ENCODE results near the gene TRIL.

DNA sequence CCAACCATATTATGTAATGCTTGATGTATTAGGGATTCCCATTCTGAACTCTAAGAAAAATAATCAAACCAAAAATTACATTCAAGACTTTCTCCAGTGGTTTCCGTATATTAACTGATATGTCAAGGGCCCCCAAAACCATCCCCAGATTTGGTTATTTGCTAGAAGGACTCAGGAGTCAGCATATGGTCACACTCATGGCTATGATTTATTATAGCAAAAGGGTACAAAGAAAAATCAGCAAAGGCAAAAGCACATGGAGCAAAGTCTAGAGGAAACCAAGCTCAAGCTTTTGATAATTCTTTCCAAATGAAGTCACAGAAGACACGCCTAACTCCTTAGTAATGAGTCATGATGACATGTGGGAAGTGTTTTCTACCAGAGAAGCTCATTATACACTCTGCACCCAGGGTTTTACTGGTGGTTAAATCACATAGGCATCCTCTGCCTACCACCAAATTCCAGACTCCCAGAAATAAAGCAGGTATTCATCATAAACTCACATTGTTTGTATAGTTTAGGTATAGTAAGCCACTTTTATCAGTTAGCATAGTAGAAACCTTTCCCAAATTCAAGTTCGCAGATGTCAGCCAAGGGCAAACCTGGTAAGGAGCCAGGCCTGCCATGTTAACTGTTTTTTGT, 15.2 kb upstream of the HIBADH start:
- RRBS, result no CpG with 5 or more reads among the region's 3 CpGs

GRCh38 chr7:28005402-28005855, 175.2 kb downstream of the JAZF1 start:
- RRBS, result no CpG with 5 or more reads among the region's 5 CpGs

- RRBS, result no CpG with 5 or more reads among the region's 6 CpGs
Measured at GRCh38 chr7:28071536-28071974, 109.0 kb downstream of the JAZF1 start.

DNA sequence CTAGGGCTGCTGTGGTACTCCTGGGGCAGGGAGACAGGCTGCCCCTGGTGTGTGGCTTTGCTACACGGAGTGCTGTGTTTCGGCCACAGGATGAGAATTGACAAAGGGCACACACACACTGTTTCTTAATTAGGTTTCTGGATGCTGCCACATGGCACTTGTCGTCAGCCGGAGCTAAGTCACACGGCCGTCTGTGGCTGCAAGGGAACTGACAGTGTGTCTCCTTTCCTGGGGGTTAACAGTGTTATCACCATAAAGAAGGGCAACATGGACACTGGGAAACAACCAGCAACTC, 55.7 kb upstream of the CREB5 start:
- RRBS, result no CpG with 5 or more reads among the region's 6 CpGs

DNA sequence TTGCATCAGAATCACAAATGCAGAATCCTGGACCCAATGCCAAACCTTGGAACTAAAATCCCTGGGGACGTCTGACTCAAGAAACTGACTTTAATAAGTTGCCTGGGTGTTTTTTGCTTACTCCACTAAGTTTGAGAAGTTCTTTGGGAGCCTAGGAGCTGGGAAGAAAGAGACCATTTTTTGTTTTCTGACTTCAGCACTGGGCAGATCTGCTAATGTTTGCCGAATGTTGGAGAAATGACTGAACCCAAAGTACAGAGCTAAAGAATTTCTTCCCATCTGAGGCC, 6.5 kb upstream of the CREB5 start:
- RRBS, result no CpG with 5 or more reads among the region's 2 CpGs

GRCh38 chr7:28409607-28410809, 2.3 kb upstream of the CREB5 start:
- RRBS, result 4% methylated on average over 47 of the region's 101 CpGs

- RRBS, result no CpG with 5 or more reads among the region's 3 CpGs
Measured at GRCh38 chr7:28619234-28619683, 206.9 kb downstream of the CREB5 start.

GRCh38 chr7:28621501-28621897, 209.2 kb downstream of the CREB5 start:
- RRBS, result no CpG with 5 or more reads among the region's 5 CpGs

DNA sequence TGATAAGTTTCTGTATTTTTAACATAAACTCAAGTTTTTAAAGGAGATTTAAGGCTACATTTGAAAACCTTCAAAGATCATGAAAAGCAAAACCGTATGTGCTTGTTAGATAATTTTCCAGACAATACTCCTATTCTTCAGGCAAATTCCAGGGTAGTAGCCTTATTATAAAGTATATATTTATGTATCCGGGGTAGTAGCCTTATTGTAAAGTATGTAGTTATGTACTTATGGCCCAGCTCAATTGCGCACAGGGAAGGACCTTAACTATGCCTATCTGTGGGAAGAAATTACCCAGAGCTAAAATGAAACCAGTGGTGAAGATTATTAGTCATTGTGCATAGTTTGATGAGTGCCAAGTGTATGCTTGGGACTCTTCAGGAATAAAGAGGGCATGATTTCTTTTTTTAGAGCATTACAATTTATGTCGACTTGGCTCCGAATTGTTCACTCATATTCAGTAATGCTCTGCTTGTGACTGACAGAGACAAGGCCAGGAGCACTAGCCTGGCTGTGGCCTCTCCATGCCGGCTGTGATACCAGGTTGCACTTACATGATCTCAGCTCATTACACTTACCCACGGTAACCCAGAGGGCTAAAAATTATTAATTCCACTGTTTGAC, 269.6 kb downstream of the TRIL start:
- RRBS, result no CpG with 5 or more reads among the region's 7 CpGs

- RRBS, result no CpG with 5 or more reads among the region's 9 CpGs
Measured at GRCh38 chr7:28804081-28804729, 153.9 kb downstream of the TRIL start.

- RRBS, result 3% methylated on average over 27 of the region's 64 CpGs
Measured at GRCh38 chr7:28853758-28854683, 104.1 kb downstream of the TRIL start.

- RRBS, result 9% methylated on average over 7 of the region's 58 CpGs
Measured at GRCh38 chr7:28955479-28956077, 2.6 kb downstream of the TRIL start.

DNA sequence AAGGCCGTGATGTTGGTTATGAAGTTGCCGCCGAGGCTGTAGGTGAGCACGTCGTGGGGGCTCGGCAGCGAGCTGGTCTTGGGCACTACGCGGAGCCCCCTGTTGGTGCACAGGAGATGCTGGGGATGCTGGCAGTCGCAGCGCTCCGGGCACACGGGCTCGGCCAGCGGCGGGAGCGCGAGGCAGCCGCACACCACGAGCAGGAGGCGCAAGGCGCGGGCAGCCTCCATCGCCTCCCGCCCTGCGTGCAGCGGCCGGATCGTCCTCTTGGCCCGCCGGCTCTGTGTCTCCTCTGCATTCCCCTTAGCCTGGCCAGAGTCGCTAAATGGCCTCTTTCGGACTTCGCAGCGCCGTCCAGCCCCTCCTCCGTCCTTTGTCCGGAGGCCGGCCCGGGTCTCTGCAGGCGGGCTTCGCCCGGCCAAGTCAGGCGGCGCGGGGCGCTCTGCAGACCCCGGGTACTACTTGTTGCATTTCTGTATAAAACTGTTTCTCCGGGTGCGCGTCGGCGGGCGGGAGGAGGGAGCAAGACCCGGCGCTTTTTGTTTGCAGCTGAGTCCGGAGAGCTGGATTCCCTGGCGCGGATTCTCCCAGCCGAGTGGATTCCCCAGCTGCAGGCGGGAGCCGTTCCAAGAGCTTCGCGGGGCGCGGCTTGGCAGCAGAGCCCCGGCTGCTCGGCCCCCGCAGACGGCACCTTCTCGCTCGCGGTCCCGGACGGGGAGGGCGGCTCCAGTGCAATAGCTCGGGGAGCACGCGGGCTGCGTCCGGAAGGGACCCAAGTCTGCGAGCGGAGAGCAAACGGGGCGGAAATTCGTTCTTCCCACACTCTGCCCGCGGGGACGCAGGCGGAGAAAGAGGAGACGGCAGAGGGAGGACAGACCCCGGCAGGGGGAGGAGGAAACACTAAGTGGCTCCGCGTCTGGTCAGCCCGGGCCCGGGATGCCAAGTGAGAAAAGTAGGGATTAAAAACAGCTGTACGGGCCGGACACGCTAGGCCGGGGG, at the start of gene TRIL:
Gene TRIL (minus strand): TSS at position 514 of the 999 bp plus-strand sequence.
- RRBS, result 19% methylated on average over 43 of the region's 100 CpGs

DNA sequence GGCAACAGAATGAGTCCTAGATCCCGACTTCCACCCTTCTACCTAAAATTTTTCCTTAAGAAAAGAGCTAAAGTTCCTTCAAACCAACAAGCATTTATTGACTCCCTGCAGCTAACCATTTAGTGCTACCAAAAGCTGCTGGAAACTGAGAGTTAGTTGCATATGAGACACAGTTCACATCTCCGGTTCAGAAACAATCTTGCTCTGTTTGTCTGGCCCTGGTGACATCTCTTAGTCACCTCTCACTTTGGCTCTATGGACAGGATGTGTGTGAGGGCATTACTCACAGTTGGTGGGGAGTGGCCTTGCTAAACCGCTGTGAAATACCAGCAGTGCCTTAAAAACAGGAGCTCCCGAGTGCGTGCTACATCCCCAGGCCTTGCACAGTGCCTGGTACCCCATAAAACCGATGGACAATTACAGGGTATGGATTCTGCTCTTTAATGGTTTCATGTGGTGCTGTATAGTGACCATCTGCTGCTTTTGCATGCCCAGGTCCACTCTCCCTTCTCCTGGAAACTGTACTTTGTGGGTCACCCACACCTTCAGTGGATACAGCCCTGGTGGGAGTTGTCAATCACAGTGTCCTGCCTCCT, 77.2 kb upstream of the TRIL start:
- RRBS, result no CpG with 5 or more reads among the region's 6 CpGs

DNA sequence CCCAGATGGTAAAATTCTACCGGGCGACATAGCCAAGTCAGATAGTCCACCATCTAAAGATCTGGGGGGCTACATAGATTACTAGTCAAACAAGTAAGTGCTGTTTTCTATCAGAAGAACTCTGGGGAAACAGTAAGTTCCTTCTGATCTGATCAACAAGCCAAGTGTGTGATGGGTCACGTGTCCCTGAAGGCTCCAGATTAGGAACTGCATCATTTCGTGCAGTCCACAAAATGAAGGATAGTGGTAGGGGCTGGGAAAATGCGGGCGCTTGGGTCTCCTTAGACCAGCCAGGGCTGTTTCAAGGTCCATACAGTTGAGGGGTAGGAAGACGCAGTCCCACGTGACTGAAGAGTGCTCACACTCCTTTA, 1.8 kb upstream of the CHN2 start:
- RRBS, result no CpG with 5 or more reads among the region's 8 CpGs

DNA sequence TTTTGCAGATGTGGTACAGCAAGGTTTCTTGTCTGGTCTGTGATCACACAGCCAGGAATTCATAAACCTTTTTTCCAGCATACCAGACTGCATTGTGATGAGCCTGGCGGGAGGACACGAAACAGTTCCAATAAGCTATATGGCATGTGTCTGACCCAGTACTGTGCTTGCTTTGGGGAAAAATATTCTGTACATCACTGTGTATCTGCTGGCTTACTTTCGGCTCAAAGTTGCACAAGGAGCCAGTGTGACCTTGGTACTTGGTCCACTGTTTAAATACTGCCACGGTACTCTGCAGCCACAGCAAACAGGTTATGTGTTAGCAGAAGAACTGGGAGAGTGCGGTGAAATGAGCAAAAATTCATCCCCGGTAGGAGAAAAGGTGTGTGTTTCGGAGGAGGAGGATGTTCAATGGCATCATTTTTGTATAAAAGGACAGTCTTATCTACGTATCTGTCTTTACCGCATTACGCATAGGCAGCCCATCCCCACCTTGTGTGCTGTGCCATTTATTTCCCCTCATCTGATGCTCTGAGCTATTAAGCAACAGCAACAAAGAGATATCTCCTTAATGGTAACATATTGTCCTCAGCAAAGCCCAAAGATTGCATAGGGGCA, 36.5 kb downstream of the CHN2 start:
- RRBS, result no CpG with 5 or more reads among the region's 10 CpGs

DNA sequence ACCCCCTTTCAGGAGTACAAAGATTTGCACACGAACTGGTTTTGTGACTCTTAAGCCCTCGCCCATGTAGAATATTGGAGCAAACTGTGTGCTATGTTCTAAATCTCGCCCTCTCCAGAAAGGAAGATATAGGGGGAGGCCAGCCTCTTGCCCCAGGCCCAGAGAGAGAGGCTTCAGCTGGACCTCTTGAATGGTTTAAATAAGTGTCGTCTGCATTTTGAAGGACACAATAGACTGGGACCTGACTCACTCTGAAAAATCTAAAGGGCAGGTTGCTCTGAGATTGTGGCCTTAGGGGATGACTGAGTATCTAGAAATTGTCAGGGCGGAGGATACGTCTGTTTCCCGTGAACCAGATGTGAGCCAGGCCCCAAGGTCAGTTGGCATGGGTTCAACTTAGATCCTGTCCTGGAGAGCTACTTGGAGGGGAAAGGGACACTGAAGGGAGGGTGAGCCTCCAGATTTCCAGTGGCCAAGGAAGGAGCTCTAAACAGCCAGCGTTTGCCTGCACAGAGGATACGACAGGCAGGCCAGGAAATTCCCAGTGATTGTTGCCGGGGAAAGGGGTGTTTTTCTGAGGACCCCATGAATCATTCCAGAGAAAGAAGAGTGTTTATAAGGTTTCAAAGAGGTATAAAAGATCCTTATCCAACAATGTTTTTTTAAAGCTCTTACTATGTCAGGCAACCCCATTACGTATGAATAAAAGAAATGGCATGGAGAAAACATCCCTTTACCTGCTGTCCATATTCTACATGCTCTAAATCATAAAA, 110.2 kb downstream of the CHN2 start:
- RRBS, result no CpG with 5 or more reads among the region's 11 CpGs

GRCh38 chr7:29463579-29464344, 99.9 kb upstream of the PRR15 start:
- RRBS, result no CpG with 5 or more reads among the region's 4 CpGs

DNA sequence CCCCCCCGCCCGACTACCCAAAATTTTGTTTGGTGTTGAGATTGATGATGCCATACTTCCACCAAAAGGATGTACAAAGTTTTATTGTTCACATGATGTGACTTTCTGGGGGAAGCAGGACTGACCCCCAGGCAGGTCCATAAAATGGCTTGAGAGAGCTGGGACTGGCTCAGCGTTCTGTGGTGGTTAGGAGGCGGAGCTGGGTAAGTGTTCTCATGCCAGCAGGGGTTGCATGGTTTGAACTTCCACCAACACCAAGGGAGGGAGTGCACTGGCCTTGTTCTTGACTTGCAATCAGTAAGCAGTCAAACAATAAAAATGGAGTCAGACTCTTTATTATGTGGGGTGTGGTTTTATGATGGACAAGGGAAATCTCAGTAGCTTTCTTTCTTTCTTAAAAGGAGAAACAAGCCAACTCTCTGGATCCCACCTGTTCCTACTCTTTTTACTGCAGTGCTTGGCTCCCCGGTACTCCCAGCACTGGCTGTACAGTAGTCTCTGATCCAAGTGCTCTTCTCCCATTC, 95.4 kb upstream of the PRR15 start:
- RRBS, result no CpG with 5 or more reads among the region's 5 CpGs

DNA sequence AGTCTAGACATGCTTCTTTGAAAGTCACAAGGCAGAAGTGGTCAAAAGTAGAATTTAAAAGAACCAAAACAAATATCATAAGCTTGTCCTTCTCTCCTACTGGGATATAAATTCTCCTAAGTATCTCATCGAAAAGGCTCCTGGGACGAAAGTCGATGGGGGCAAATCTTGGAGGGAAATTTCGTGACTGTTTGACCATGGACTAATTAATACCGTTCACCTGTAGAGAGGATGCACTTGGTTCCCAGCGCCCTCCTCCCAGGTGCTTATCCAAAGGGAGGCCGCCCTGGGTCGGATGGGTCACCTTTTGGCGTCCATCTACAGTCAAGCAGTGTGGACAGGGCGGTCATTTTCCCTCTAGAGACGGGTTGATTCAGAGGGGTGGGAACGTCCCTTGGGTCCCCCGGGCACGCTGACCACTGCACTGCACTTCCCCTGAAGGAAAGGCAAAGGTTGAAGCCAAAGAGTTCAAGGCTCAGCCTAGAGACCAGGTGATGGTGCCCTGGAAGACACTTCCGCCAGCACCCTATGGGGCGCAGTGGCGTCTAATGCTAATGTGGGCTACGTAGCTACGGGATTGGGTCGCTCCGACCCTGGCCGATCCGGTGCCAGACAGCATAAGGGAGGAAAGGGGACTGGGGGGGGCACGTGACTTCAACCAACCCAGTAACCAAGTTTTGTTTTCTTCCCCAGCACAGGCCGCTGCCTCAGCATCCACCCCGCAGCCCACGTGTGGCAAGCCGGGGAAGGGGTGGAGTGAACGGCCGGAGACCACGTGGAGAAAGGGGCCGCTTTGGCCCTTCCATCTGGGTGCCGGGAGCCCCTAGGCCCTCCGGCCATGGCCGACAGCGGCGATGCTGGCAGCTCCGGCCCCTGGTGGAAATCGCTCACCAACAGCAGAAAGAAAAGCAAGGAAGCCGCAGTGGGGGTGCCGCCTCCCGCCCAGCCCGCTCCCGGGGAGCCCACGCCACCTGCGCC, 2.1 kb downstream of the PRR15 start:
- RRBS, result 2% methylated on average over 10 of the region's 46 CpGs

All from GM19239 (cell line).